ENCODE data around the genes IQCB1 and DTX3L.

GRCh38 chr3:121834672-121835474 is at the start of gene IQCB1:
IQCB1 (minus strand) TSS chr3:121835060.
- RRBS = 0% methylated on average over 7 of the region's 54 CpGs

DNA sequence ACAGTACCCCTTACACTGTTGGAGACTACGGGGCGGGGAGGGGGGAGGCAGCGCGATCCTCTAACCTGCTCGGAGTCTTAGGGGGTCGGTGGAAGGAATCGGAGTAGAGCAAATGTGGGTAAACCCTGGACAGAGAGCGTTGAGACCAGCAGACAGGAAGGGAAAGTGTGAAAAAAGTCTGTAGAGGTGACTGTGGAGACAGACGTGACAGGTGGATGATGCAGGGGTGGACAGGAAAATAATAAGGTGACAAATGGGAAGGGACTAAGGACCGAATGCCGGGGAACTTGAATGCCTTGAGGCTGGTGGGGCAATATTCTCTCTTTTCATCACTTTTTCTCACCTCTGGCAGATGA is 444 bp downstream of the EAF2 start:
- RRBS = no CpG with 5 or more reads among the region's 11 CpGs

DNA sequence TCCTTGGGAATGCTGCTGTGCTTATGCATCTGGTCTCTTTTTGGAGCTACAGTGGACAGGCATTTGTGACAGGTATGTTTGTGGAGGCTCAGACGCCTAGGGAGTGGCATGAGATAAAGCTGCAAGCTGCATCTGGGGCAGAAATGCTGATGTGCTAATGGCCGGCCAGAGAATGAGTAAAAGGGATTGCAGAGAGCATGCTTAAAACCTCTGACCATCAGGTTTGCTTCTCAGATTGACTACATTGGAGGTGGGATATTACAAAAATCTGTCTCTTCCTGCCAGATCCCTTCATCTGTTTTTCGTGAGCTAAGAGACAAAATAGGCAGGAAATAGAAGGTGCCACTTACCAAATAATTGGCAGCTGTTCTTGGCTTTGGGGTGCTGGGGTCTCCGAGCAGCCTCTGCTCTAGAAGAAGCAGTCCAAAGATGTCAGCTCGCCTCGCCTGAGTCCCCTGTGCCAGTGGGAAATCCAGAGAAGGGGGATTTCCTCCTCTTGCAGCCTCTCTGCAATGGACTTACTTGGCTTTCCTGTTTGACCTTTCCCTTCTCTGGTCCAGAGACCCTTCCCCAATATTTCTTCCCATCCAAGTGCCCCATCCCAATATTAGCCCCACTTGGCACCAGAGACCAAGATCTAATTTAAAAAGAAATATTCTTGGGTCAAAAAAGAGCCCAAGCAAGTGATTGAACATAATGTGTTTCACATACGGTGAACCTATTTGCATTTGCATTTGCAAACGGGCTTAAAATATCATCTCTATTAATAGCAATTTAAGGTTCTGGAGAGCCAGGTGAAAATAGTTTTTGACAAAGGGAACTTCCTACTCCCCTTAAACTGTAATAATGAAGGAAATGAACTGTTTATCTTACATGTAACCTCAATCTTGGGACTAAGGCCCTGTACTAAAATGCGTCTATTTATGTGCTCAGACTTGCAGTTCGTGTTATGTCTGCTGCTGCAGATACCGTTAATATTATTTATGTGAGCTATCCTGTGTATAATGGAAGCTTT is 23.1 kb downstream of the CD86 start:
- RRBS = no CpG with 5 or more reads among the region's 11 CpGs

DNA sequence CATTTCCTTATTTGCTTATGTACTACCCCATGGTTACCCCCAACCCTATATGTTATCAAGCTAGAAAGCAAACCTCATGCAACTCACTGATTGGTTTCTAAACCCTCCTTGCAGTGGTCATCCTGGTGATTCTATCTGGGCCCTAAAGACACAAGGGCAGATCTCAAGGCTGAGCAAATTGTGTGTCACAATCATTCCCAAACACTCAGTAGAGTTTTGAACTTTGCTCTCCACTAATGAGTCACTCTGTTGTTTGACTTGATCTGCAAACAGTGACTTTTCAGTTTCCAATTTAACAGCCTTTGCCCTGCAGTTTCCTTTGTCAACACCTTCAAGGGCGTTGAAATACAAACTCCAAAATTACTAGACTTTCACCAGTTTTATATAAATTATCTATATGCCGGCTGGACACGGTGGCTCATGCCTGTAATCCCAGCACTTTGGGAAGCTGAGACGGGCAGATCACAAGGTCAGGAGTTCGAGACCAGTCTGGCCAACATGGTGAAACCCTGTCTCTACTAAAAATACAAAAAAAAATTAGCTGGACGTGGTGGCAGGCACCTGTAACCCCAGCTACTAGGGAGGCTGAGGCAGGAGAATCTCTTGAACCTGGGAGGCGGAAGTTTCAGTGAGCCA is 17.4 kb downstream of the MIX23 start:
- RRBS = no CpG with 5 or more reads among the region's 7 CpGs

DNA sequence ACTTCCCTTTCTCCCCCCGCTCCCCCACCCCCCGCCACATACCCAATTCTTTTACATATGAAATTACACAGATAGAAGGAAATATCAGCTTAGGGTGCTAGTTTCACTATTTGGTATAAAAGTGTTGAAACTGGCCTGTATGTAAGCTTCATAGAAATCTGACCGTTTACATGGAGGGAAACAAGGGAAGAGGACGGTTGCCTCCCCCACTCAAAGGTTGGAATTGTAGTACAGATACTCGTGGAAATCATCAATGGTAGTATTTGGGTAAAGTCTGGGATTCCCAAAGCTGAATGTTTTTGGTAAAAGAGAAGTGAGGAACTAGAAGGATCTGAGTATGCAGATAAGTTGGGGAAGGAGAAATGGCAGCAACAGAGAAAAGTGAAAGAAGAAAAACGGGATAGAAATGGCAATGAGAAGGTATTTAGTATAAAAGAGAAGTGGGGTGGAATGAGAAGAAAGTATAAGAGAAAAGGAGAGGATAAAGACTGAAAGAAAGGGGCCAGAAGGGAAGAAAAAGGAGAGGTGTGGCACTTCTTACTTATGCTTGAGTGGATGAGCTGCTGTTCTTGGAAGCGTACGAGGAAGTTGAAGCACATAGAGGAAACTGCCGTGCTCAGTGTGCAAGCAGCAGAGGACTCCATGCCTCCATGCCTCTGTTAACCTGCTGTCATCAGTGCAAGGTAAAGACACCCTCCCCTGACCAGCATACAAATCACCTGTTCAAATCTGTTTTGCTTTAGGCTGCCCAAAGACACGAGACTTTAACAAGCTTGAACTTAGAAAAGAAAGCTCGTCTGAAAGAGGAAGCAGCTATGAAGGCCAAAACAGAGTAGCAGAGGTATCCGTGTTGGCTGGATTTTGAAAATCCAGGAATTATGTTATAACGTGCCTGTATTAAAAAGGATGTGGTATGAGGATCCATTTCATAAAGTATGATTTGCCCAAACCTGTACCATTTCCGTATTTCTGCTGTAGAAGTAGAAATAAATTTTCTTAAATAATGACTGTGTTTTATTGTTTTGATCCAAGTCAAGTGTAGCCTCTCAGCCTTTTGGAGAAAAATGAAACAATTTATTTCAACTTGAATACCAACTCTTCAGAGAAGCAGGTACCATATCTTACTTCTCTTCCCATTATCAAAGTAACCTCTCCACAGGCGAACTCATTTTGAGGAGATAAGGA is 6.5 kb downstream of the WDR5B start:
- RRBS = no CpG with 5 or more reads among the region's 15 CpGs

DNA sequence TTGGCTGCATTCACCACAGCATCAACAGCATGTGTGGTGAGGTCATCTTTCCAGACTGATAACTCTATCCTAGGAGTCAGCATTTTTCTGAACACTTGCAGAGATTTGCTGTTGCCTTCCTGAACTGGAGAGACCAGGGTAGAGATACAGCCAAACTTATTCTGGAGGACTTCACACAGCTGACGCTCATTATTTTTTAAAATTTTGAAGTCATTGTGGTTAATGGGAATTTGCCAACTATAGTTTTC is 8.3 kb downstream of the PARP9 start:
- RRBS = no CpG with 5 or more reads among the region's 1 CpG

DNA sequence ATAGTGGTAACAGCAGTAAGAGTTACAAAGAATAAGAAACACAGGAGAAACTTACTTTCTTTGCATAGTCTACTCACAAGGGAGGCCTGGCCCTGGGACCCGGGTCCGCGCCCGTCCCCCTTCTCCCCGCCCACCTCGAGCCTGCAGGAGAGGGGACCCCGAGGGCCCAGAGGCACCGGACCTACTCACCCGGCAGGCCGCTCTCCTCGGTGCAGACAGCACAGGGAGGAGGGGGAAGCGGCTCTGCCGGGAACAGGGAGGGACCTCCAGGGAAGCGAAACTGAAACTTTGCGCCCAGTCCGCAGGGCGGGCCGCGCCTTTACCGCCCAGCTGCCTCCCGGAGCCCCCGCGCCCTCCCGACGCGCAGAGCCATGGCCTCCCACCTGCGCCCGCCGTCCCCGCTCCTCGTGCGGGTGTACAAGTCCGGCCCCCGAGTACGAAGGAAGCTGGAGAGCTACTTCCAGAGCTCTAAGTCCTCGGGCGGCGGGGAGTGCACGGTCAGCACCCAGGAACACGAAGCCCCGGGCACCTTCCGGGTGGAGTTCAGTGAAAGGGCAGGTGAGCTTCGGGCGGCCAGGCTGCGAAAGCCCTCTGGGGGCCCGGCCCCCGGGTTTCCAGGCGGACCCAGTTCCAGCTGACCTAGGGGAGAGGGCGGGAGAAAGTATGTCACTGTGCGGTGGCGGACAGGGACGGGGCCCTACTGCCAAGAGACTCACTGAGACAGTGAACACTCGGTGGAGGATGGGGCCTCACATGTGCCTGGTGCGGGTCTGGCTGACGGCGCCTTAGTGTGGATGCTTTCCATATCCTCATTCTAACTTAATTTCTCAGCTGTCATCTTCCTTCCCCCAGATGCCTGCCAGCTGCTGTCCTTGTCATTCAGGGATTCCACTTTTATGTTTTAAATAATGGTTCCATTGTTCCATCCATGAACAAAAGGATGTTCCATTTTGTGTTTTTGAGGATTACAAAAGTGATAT is at the start of gene DTX3L:
Gene DTX3L, plus strand, starts transcription at position 283 of the 980 bp plus-strand sequence.
- RRBS = 3% methylated on average over 39 of the region's 56 CpGs

DNA sequence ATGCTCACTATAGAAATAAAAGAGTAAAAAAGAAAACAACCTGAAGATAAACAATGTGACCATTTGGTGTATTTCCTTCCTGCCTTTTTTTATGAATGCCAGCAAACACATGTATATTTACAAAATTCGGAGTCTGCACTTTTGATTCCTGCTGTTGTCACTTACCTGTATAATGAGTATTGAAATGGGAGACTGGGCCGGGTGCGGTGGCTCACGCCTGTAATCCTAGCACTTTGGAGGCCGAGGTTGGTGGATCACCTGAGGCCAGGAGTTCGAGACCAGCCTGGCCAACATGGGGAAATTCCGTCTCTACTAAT is 856 bp downstream of the DTX3L start:
- RRBS = no CpG with 5 or more reads among the region's 7 CpGs

GRCh38 chr3:122797268-122797710 is 2.4 kb downstream of the SLC49A4 start:
- RRBS = no CpG with 5 or more reads among the region's 3 CpGs

GRCh38 chr3:122973864-122974314 is 53.7 kb downstream of the SEMA5B start:
- RRBS = no CpG with 5 or more reads among the region's 8 CpGs

GRCh38 chr3:123210277-123211556 is 9.0 kb downstream of the SEC22A start:
- RRBS = no CpG with 5 or more reads among the region's 8 CpGs

- RRBS = no CpG with 5 or more reads among the region's 2 CpGs
These were observed 105.7 kb downstream of the SEC22A start for GRCh38 chr3:123307455-123307887.

DNA sequence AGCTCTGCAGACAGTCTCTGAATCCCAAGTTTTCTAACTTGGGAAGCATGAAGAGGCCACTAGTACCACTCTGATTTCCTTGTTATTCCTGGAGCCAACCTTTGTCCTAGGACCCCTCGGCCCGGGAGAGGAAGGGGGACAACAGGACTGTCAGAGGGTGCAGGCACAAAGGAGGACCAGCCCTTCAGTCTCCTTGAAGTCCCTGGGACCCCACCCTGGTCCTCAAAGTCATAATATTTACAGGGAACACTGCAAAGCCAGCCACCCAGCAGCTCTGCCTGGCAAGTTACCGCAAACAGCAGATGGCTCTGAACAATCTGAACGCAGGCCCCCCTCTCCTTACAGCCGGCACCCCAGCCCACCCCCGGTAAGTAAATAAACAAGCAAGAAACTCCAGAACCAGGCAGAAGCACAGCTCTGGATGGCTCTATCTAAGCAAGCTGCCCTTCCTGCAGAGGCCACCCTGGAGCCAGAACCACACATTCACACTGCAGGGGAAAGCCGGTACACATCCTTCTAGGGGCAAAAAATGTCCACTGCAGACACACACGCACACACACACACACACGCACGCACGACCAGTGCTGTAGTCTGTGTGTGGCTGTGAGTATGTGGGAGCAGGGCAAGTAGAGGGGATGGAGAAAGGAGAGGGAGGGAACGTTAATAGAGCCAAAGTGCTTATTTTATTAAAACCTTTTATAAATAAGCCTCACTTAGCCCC is 64.0 kb downstream of the ADCY5 start:
- RRBS = no CpG with 5 or more reads among the region's 12 CpGs

DNA sequence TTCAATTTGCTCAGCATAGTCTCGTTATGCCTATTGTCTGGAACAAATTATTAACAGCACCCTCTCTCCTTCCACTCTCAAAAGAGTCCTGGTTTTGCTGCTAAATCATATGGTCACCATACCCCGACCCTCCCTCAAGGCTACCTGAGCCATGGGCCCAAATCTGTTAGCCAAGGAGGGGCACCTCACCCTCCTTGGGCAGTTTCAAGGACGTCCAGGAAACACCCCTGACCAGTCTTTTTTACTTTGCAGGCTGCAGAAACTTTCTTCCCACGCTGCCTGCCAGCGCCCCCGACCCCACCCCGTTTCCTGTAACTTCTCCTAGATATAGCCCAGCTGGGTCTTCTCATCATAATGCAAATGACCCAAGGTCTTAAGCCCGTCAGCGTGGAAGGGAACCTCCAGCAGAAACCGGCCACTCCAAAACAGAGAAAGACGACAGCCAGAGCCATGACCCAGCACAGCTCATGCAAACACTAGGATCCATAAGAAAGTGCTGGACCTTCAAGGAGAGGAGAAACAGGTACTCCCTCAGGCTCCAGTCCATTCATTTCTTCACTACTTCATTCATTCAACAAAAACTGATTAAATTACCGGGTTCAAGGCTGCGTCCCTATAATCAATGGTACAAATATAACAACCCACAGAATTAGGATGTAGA is 62.3 kb downstream of the ADCY5 start:
- RRBS = no CpG with 5 or more reads among the region's 13 CpGs

- RRBS = no CpG with 5 or more reads among the region's 8 CpGs
These were observed 60.8 kb downstream of the ADCY5 start for GRCh38 chr3:123388130-123388510.

DNA sequence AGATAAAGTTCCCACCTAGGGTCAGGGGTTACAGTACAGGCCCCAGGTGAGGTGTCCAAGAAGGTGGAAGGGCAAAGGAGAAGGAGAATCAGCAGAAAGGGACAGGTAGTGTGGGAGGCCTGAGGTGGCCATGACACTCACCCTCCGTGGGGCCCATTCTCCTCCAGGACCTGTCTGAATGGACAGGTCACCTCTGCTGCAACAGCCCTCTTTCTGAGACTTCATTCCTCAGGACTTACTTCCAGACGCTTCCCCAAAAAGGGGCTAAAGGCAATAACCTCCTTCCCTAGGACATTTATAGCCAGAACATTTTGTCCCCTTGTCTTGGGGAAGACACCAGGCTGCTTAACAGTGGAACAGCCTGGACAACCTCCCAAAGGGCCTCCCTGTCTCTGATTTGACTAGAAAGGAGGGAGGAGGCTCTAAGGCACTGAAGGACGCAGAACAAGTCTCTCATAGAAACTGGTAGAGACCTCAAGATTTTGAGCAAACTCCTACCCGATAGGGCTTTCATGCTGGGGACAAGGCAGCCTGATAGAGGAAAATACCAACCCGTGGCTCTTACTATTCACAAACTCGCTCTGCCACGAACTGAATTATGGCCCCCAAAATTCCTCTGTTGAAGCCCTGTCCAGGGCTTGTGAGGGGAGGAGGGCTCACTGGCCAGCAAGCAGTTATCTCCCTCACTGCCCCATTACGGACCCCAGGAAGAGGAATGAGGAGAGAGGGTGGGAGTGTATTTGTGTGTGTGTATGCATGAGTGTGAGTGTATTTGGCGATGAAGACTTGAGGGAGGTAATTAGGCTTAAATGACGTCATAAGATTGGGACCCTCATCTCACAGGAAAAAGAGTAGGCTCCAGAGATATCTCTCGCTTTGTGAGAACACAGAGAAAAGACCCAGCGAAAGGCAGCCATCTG is 32.6 kb downstream of the ADCY5 start:
- RRBS = no CpG with 5 or more reads among the region's 12 CpGs

GRCh38 chr3:123419902-123420573 is 28.9 kb downstream of the ADCY5 start:
- RRBS = no CpG with 5 or more reads among the region's 11 CpGs

GRCh38 chr3:123449526-123450597 is 972 bp upstream of the ADCY5 start:
- RRBS = 2% methylated on average over 54 of the region's 93 CpGs

DNA sequence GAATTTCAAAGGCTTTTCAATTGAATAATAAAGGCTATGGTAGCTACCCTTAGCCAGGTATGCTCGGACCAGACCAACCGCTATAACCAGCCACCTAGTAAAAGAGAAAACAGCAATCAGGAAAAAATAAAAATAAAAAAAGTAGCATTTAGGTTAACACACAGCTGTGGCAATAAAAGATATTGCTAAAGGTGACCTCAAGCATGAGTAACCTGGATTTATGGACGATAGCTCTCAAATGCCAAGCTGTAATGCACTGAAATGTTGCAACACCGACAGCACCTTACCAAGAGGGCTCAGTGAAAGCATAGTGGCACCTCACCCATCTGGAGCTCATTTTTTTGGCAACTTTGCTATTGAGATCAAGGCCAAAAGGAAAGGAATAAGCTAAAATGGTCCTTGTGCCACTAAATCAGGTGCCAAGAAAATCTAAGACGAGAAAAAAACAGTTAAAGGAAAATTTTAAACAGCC is 2.6 kb downstream of the HACD2 start:
- RRBS = no CpG with 5 or more reads among the region's 5 CpGs

DNA sequence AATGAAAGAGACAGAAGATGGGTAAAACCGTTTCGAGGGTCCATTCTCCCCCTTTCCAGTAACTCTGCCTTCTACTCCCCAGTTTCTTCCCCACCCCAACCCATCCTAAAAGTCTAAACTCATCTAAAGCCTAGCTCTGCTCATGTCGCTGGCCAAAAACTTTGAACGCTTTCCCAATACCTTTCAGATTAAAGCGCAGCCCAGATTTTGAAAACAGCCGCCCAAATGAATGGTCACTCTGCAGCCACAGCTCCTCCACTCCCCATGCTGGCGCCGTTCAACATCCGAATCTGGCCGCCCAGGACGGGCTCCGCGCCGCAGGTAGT is 668 bp downstream of the HACD2 start:
- RRBS = no CpG with 5 or more reads among the region's 14 CpGs